CD14-positive monocyte (primary cell): Measurements from ENCODE around the gene HAUS4.

DNA sequence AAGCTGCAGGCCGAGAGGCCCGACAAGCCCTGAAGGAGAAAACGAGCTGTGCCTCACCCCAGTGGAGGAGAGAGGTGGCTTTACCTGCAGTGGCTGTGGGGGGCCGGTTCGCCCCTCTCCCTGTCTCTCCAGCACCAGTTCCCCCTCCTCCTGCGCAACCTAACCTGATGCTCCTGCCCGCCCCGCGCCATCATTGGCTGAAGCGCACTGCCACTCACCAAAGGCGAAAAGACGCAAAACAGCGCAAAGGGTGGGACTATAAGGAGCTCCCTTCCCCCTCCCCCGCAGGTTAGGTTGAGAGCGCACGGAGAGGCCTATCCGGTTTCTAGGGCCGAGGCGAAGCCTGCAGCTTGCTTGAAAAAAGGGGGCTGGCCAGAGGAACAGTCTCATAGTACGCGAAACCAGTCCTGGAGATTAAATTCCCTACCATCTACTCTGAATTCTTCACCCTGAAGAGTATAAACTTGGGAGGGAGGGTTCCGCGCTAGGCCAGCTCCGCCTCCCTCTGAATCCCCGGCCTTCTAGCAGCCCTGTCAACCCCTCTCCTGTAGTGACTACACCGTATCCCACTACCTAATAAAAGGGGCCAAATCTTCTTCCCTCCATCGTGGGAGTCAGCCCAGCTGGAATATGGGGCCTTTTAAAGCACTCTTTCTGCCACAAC lies 18.7 kb downstream of the CHD8 start:
- CAGE, long polyA plus RNA = no peak

DNA sequence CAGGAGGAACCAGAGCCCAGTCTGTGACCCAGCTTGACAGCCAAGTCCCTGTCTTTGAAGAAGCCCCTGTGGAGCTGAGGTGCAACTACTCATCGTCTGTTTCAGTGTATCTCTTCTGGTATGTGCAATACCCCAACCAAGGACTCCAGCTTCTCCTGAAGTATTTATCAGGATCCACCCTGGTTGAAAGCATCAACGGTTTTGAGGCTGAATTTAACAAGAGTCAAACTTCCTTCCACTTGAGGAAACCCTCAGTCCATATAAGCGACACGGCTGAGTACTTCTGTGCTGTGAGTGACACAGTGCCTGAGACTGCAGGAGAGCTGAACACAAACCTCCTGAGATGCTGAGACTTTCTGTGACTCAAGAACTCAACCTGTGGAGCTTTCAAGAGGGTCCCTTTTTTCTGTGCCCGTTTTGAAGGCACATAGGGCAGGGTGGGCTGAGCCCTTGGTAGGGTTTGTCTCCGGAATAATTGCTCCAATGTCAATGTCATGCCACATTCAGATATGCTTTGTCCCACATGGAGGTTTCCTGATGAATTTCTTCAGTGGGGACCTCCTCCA lies 305.3 kb upstream of the OR4E1 start:
- CAGE, long polyA plus RNA = no peak

DNA sequence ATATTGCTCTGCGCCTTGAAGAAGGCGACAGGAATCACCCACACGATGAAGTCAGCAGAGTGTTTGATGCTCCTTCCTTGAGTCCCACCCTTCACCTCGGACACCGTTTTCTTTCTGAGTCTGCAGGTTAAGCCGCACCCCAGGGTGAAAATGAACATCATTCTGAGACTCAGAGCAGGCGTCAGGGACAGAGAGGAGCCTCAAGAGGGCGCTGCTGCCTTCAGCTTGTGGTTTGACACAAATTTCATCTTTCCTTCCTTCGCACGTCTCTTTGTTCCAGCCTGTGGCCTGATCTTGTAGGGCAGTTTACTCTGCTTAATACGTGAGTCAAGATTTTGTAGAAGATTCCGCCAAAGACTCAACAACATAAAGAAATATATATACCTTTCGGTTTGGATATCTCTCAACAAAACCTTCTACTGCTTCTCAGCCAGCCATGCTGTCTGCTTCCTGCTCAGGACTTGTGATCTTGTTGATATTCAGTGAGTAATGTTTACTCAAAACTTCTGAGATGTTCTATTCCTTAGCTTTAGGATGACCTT lies 329.2 kb upstream of the OR4E1 start:
- CAGE, long polyA plus RNA = no peak

- CAGE, long polyA plus RNA = no peak
These were observed 449.5 kb upstream of the OR4E1 start for GRCh38 chr14:22123121-22123580.

- CAGE, long polyA plus RNA = no peak
These were observed 205.5 kb downstream of the DAD1 start for GRCh38 chr14:22383320-22384197.

DNA sequence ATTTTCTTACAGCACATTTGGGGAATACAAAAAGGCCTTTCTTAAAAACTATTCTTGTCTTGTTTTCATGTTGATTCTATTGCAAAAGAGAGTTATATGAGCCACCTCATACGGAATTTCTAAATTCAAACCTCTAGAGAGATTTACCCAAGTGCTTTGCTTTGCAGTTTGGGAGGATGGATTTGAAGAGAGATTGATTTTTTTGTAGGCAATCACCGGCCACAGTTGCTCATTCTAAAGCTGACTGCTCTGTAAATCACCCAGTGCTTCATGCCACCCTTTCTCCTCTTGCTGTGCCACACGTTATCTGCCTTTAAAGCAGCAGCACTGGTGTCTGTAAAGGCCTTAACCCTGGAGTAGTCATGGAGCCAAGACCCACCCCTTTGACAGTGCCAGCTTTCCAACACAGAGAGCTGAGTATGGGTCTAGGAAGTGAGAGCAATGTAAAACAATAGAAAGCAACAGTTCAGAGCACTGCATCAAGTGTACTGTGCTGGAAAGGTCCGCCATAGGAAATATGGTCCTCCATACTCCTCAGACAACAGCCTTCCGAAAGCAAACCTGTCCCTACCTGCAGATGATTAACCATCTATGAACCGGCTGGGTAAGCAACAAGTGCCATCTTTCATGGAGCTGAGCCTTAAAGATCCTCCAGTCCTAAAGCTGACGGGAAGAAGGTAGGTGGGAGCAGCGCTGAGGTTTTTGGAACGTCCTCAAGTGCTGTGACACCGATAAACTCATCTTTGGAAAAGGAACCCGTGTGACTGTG lies 139.5 kb downstream of the DAD1 start:
- CAGE, long polyA plus RNA = no peak

- CAGE, long polyA plus RNA = no peak
These were observed 136.5 kb downstream of the DAD1 start for GRCh38 chr14:22452573-22452823.

DNA sequence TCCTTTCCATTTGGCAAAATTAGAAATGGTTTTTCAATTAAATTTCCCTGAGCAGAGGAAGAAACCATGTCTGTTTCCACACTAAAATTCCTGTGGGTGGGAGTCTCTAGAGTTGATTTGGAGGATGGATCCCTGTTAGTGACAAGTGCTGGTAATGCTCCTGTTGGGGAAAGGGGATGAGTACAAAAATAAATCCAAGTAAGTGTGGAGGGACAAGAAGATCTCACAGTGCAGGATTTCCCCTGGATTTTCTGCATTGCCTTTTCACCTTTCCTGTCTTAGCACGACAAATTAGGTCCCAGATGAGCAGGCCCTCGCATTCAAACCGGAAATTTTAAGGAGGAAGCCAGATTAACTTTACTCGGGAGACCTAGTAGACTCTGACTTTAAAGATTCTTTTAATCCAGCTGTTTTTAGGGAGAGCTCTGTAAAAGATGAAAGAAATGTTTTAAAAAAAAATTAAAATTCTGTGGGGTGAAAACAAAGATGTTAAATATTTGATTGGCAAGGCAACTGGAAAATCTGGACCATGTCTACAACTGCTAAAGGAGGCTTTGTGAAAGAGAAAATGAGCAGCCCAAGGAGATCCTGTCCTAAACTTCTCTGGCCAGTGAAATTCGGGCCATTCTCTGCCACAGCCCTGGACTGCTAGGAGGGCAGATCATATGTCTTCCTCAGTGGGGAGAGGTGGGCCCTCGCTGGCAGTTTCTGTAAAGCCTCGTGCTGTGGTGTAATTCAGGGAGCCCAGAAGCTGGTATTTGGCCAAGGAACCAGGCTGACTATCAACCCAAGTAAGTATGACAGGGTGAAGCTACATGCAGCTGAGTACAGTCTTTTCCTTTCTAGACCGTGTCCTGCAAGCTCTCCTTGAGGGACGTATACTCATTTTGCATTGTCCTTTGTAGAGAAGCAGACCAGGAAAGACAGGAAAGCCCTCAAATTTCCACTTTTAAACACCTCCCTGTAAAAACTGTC lies 107.2 kb downstream of the DAD1 start:
- CAGE, long polyA plus RNA = no peak

GRCh38 chr14:22531237-22532057 lies 57.6 kb downstream of the DAD1 start:
- CAGE, long polyA plus RNA = no peak

- CAGE, long polyA plus RNA = no peak
These were observed 55.7 kb downstream of the DAD1 start for GRCh38 chr14:22533160-22533791.

DNA sequence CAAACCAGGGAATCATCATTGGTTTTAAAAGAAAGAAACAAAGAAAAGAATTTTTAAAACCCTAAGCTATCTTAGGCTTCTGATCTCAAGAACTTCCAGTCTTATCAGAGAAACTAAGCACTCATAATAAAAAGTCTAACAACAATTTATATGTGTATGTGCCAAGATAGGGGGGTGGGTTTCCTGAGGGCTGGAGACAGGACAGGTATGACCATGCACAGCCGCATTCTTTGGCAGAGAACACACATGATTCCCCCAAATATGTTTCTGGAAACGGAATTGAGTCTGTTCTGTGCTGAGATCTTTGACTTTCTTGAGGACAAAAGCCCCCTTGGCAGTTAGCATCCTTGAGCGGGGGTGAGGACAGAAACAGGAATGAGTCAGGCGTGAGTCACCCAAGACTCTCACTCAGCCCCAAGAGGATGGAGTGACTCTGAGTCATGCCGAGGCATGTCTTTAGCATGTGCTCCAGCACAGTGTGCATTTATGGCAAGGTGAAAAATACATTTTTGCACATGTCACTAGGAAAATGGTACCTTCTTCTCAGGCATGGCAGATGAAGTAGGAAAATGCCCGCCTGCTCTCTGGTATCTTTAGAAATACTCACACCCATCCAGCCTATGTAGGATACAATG lies 52.2 kb downstream of the DAD1 start:
- CAGE, long polyA plus RNA = no peak

DNA sequence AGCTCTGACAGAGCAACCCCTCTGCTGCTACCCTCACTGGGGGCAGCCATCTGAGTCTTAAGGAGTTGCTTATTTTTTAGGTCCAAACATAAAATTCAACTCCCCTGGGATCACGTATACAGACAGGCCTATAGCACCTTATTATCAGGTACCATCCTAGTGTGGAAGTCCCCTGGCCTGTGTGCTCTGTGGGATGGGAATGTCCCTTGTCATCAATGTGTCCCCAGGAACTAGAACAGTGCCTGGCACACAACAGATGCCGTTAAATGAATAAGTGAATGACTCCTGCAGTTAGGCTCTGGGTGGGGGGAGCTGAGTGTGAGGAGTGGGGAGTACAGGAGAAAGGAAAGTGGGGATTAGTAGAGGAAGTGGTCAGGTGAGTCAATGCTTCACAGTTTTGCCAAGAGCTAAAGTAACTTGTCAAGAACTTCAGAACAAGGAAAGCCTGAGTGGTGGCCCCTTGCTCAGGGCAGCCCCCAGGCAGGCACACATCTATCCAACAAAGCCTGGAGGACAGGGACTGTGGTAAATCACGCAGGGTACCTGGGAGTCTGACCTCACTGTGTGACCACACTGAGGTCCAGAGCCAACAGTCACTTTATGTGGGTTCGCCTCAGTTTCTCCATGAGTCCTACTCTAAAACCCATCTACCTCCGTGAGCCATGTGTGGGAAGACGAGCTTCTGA lies 33.4 kb downstream of the DAD1 start:
- CAGE, long polyA plus RNA = no peak

DNA sequence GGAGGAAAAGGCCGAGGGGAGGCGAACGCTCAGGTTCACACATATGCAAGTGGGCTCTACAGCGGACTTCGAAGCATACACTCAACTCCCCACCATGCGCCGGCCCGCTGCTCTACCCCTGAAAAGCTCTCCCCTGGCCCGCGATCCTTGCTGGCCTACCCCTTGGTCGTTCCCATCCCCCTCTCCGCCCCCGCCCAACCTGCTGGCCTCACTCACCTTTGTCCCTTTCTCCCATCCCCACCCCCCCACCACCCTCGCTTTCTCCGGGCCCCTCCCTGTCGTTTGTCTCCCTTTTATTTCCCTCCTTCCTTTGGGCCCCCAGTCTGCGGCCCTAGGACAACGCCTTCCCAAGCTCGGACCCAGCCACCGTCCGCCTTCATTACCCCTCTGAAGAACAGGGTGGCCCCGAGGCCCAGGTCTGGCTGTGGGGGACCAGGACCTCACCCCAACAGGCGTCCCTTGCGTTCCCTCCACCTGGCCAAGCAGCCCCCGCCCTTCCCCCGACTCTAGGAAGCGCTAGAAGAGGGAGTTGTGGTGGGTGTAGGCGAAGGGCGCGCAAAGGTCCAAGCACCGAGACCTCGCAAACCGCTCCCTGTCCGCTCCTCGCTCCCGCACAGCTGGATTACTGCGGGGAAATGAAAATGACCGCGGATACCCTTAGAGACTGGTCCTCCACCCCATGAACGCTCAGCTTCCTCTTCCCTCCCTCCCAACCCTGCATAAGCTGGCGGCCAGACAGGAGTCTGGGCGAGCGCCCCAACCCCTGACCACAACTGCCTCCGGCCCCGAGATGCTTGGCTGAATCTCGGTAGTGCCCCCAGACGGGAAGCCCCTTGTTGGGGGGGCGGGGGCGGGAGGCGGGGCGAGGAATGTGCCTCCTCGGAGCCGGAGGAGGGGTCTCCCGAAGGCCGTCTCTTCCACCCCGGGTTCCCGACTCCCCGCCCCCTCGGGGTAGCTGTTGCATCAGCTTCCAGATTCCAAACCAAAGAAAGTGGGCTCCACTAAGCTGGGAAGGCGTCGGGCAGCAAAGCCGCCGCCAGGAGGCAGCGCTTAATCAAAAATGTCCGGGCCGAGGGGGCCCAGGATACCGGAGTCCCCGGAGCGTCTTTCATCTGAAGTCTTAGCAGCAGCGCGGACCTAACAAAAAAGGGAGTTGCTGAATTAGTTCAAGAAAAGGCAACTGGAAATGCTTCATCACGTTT lies 7.1 kb upstream of the SLC7A7 start:
- CAGE, long polyA plus RNA = no peak

GRCh38 chr14:22848705-22849923 lies 12.7 kb downstream of the MMP14 start:
- CAGE, long polyA plus RNA = no peak

- CAGE, long polyA plus RNA = no peak
These were observed at the start of gene HAUS4 for GRCh38 chr14:22956344-22957334. HAUS4 (minus strand) TSS chr14:22957090.

DNA sequence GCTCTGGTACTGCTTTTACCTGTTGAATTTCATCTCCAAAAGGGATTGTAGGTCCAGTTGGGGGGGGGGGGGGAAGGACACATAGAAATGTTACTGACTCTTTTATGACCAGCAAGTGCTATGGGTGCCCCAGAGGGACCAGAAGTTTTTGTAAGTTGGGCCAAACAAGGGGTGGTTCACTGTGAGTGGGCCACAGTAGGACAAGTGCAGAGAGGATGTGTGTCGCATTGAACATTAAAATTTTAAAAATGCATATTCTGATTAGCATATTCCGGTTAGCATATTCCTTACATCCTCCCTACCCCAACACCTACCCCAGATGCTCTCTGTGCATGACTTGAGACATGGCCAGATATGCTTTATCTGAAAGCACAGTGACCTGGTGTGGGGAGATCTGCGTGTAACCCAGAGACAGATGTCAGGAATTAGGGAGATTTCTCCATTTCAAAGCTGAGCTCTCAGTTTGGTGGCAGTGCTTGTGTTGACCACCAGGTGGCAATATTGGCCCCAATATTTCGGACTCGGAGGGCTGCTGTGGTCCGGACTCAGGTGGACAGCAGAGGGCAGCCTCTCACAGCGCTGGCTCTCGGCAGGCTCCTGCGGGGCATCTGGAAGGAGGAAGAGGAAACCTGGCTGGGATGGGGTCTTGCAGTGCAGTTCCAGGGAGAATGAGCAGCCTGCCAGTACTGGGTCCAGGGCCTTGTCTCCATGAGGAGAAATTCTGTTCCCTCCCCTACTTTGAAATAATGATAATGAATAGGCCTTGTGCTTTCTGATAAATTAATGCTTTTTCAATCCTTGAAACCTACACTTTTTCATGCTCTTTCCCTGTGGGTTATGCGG lies 1.6 kb upstream of the CEBPE start:
- CAGE, long polyA plus RNA = no peak

DNA sequence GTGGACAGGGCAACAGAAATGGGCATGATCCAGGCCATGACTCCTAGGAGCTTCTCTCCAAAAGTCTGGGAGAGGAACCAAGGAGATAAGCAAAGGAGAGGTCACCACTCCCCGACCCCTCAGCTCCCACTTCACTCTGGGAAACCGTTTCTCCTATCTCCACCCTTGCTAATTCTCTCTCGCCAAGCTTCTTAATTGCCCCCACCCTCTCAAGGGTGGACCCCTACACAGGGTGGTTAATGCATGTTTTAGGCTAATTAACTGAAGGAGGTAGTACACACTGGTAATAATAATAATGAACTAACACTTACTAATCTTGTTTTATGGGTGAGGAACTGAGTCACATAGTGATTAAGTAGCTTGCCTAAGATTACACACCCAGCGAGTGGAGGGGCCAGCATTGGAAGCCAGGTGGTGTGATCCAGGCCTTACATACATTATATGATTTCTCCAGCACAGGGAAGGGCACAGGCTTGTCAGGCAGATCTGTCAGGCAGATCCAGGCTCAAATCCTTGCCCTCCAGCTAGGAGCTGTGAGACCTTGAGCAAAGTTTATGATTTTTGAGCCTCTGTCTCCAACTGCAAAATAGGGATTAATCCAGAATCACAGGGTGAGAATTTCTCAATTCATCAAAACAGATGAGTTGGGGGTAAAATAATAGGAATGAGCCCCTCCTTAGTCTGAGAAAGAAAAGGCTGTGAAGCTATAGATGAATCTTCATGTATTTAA lies 19.1 kb upstream of the CEBPE start:
- CAGE, long polyA plus RNA = no peak

DNA sequence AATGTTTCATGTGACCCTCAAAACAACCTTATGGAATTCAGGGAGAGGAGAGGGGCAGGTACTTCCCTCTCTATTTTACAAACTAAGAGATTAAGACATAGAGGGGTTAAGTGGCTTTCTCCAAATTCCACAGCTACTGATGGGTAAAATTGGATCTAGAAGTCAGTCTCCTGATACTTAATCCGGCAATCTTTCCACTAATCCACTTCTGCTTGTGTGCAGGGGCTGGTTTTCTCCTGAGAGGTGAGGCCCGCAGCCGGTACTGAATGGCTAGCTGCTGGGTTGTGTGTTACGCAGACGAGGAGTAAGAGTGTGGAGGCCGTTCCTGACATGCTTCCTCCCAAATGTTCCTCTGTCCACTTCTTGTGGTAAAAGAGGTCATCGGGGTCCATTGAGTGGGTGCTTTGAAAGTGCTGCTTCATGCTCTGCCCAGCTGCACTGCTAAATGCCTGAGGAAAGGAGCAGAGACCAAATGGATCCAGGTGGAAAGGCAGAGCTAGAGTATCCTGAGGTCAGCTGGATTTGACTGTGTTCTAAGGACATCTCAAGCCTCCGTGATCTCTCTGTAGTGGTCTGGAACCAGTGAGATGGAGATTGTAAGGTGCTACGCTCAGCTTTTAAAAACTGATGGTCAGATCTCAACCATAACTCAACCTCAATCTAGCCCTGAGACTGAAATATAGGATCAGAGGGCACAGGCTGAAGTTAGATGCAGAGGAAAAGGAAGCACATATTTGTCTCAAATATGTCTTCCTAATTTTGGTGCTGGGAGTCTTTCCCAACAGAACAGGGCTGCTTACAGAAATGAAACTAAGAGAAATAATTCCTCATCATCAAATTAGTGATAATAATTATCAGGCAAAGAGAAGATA lies 15.9 kb downstream of the SLC7A8 start:
- CAGE, long polyA plus RNA = no peak

- CAGE, long polyA plus RNA = no peak
These were observed 6.3 kb downstream of the SLC7A8 start for GRCh38 chr14:23177112-23177602.

GRCh38 chr14:23305830-23306161 lies 837 bp upstream of the BCL2L2 start:
- CAGE, long polyA plus RNA = no peak